Measurements from ENCODE around the genes BCORL1, RBMX2, IGSF1, OR13H1, HPRT1 and CT55.

DNA sequence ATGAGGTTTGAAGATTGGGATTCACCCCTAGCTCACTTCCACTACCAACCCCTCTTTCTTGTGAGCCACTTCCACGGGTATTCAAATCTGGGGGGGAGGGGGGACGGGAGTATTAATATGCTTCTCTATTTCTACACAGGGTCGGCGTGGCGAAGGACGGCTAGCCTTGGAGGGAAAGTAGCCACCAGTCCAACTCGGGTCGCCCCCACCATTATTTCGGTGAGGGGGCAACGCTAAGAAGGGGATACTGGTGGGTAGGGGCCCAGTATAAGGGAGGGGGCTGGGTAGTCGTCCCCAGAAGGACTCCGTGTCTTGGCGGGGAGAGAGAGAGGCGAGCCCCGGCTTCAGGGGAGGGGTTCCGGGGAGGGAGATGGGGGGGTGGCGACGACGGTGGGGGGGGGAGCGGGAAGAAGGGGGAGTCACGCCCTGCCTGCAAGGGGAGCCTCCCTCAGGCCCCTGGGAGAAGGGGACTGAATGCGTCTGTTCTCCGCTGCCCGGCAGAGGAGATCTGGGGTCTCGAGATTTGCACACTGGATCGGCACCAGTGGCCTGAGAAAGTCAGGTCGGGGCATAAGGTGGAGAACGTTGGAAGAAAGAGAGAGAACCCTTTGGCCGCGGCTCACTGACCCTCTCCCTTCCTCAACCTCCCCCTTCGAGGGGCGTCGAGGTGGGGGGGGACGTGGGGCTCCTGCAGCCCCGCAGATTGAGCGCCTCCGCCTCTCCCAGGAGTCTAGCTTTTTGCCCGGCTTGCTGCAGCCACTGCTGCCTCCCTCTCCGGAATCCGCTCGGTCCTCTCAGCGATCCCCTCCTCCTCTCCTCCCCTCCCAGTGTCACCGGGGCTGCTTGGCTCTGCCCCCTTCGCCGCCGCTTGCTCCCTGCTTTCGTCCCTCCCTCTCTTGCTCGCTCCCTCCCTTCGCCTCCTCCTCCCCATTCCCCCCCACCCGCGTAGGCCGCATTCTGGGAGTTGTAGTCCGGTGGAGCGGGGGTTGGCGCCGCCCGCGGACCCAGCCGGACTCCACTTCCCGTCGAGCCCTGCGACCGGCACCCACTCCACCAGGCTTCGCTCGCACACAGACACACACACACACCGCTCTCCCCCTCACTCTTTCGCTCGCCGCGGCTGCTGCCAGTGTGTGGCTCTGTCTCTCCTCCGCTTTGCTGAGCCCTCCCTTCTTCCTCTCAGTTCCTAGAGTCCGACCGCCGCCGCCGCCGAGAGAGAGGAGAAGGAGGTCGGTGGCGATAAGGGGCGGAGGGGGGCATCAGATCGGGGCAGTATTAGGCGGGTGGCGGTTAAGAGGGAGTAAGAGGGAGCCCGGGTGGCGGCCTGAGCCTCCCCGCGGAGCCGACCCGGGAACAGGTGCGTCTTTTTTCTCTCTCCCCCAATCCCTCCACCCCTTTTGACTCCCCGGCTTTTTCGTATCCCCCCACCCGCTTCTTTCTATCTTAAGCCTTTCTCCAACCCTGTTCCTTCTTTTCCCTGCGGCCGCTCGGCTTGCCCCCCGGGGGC lies at the start of gene BCORL1:
Gene BCORL1 (plus strand): TSS at position 1,102 of the 1,507 bp plus-strand sequence.
- PRO-cap, result unidirectional peak, plus-strand start at position 1,102 of the sequence

GRCh38 chrX:130098233-130098812 lies 12.0 kb downstream of the ELF4 start:
- PRO-cap, result no peak

- PRO-cap, result no peak
These were observed at the start of gene RBMX2 for GRCh38 chrX:130401381-130402451. RBMX2 (plus strand) TSS chrX:130401987.

GRCh38 chrX:130550168-130550583 lies 148.4 kb downstream of the RBMX2 start:
- PRO-cap, result no peak

DNA sequence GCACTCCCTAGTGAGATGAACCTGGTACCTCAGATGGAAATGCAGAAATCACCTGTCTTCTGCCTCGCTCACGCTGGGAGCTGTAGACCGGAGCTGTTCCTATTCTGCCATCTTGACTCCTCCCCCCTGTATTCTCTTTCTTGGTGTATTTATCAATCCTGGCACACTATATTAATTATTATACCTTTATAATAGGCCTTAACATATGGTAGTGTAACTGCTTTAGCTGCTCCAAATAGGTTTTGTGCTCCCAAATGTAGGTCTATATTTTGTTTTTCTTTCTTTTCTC lies 100.0 kb downstream of the ARHGAP36 start:
- PRO-cap, result no peak

- PRO-cap, result no peak
These were observed at the start of gene IGSF1 for GRCh38 chrX:131289148-131289840. IGSF1 (minus strand) TSS chrX:131289306.

- PRO-cap, result no peak
These were observed at the start of gene OR13H1 for GRCh38 chrX:131543695-131544248. OR13H1 (plus strand) TSS chrX:131544074.

- PRO-cap, result no peak
These were observed 194.6 kb upstream of the STK26 start for GRCh38 chrX:131828431-131829061.

GRCh38 chrX:132022184-132022644 lies 888 bp upstream of the STK26 start:
- PRO-cap, result no peak

DNA sequence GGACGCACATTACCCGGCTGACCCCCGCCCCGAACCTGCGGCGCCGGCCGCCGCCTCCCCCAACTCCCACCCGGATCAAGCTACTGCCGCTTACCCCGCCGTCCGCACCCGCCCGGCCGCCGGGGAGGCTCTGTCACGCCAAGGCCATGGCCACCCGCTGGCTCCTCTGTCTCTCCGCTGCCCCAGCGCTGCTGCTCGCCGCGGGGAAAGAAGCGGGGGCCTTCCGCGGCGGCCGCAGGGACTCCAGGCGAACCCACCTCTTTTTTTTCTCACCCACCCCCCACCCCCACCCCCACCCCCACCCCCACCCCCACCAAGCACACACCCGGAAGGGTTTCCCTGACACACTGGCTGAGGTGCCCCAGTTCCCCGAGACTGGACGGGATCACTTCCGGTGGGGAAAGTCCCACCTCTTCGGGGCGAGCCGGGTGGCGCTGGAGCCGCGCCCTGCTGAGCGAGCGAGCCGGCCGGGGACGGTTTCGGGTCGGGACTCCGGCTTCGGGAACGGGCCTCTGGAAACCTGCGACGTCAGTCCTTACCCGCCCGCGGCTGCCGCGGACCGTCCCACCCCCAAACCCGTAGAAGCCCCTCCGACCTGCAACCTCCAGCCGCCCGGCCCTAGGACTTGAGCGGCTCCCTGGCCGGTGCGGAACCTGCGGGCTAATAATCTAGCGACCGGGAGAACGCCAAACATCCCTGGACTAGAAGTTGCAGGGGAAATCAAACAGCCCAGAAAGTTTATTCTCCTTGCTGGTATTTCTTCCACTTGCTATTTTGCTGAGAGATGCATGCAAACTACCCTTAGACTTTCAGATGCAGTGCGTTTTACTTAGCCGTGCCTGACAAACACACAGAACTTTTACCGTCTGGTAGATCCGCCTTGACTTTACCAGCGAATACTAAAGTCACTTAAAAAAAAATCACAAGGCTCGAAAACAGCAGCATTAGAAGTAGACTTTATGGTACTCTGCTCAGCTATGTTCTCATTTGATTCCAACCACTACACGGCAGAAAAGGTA lies 1.1 kb downstream of the RAP2C start:
- PRO-cap, result bidirectional peak, plus-strand start at position 411 of the sequence, minus-strand start at position 202 of the sequence

GRCh38 chrX:132489215-132490128 lies 634 bp upstream of the MBNL3 start:
- PRO-cap, result no peak

DNA sequence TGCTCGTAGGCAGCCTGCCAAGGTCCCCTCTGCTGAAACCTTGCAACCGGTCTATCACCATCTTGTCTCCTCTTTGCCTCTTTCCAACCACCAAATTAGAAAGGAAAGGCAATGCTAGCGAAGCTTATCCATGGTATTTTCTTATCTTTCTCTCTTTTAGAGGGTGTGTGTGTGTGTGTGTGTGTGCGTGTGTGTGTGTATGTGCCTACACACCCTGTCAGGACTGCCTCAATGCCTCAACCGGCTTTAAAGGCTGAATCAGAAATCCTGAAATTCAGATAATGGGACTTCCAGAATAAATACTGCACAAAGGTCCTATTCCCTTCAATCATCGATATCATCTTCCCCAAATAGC lies 124.4 kb upstream of the MBNL3 start:
- PRO-cap, result no peak

DNA sequence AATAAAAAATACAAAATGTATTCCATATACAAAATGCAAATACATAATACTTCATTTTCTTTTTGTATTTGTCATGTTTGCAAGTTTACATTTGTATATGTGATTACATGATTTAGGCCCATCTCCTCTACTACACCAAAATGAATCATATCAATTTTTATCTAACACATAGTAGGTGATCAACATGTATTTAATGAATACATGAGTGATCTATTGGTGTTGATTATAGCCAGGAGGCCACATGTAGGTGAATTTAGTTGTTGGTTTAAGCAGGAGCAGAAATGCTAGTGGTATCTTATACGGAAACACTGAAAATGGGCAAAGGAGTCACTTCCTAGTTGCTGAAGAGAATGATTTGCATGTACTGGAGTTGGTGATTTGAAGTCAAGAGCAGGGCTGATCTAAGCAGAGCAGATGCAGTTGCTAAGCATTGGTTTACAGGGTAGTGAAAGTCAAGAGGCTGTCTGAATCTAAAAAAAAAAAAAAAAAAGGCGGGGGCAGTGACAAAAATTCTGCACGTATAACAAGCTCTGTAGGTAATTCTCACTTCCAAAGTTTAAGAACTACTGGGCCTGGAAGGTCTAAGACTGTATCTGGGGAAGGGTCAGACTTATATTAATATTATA lies 3.6 kb upstream of the PHF6 start:
- PRO-cap, result no peak

- PRO-cap, result no peak
These were observed 11.9 kb upstream of the HPRT1 start for GRCh38 chrX:134448119-134448417.

DNA sequence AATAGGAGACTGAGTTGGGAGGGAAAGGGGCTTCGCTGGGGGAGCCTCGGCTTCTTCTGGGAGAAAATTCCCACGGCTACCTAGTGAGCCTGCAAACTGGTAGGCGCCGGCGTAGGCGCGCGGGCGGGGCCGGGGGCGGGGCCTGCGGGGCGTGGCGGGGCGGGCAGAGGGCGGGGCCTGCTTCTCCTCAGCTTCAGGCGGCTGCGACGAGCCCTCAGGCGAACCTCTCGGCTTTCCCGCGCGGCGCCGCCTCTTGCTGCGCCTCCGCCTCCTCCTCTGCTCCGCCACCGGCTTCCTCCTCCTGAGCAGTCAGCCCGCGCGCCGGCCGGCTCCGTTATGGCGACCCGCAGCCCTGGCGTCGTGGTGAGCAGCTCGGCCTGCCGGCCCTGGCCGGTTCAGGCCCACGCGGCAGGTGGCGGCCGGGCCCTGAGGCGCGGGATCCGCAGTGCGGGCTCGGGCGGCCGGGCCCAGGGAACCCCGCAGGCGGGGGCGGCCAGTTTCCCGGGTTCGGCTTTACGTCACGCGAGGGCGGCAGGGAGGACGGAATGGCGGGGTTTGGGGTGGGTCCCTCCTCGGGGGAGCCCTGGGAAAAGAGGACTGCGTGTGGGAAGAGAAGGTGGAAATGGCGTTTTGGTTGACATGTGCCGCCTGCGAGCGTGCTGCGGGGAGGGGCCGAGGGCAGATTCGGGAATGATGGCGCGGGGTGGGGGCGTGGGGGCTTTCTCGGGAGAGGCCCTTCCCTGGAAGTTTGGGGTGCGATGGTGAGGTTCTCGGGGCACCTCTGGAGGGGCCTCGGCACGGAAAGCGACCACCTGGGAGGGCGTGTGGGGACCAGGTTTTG lies at the start of gene HPRT1:
Gene HPRT1 (plus strand): TSS at position 190 of the 841 bp plus-strand sequence.
- PRO-cap, result no peak

DNA sequence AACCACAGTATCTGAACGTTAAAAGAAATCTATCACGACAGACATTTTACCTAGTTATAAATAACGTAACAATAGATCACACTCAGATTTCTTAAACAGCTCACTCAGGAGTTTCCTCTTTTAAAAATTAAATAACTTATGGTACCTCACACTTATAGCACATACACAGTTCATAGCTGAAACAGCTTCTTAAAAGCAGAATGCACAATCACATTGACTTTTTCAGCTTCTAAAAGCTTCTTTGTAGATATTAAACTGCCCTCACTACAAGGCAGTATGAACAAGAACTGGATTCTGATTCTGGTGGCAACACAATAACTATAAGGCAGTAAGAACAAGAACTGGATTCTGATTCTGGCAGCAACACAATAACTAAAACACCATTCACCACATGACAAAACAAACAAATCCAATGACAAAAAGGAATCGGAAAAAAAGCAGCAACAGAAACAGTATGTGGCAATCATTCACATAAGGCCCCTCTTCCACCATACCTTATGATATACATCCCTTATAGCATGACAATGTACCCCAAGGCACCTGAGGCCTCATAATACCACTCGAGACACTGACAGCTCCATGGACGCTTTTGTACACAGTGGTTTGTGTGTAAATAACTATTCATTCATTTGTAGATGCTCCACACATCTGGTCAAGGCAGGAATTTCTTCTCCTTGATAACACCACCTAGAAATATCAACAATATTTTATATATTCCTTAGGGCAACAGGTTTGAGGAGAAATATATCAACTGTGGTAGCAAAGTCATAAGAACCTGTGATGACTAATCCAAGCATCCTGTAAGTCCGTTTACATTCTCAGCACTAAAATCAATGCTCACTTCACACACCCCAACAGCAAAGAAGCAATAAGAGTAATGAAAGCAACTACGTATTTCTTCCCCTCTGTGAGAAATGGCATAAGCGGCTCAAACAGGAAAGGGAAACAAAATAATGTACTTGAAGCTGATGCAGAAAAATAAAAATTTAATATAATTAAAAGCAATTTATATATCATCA lies 26.0 kb downstream of the PABIR2 start:
- PRO-cap, result no peak

DNA sequence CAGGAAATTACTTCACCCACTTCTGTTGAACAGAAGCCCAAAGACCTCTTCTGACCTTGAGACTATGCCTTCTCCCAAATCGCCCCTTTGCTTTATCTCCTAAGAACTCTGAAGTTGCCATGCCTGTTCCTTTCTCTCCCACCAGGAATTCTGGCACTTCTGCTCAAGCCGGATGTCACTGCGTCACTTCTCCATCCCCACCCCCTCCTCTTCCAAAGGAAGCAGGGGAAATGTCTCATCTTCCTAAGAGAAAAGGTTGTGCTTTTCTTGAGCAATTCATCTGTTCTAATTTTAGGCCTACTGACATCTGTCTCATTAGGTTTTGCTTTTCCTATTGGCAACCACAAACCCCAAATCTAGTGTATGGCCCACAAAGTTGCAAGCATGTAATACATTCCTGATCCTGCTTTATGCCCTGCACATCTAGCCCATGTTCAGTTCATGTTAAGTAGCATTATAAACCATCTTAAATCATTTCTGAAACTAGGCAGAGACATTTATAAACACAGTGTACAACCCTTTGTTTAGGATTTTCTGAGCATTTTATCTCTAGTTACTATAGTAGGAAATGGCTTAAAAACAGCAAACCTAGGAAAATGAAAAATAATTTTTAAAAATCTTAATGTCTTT lies 14.4 kb downstream of the PABIR3 start:
- PRO-cap, result no peak

GRCh38 chrX:134995922-134996530 lies 5.2 kb downstream of the SMIM10 start:
- PRO-cap, result no peak

GRCh38 chrX:135097575-135098303 lies 773 bp downstream of the SMIM10L2B start:
- PRO-cap, result no peak

GRCh38 chrX:135171003-135171703 lies at the start of gene CT55:
CT55 (minus strand) TSS chrX:135171398.
- PRO-cap, result no peak

Measured in mesothelial cell of epicardium (in vitro differentiated cells).